ENCODE measurements around a stretch of chr3.

DNA sequence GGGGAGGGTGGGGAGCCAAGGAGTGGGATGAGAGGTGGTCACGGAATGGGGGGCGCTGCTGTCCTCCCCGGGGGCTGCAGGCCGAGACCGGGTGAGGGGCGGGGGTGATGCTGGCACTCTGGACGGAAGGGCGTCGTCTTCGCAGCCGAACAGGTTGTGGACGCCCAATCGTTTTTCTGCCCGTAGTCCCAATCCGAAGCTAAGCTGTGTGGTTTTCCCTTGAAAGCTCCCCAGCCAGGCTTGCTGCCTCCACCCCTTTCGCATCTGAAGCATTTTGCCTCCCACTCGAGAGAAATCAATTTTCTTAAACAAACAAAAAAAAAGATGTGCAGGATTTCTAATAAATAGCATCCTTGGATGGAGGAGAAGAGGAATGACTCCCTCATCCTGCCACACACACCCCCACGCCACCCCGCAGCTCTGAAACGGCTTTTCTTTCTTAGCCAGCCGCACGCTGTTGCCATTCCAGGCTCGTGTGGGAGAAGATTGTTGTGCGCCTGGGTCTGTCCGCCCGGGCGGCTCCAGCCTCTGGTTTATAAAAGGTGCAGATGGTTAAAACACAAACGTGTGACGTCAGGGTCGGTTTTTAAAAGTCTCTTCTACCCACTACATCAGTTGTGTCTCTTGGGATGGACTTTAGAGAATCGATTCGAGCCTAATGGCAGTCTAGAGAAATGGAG, 62.6 kb upstream of the ANKRD28 start:
- RRBS: no CpG with 5 or more reads among the region's 32 CpGs

DNA sequence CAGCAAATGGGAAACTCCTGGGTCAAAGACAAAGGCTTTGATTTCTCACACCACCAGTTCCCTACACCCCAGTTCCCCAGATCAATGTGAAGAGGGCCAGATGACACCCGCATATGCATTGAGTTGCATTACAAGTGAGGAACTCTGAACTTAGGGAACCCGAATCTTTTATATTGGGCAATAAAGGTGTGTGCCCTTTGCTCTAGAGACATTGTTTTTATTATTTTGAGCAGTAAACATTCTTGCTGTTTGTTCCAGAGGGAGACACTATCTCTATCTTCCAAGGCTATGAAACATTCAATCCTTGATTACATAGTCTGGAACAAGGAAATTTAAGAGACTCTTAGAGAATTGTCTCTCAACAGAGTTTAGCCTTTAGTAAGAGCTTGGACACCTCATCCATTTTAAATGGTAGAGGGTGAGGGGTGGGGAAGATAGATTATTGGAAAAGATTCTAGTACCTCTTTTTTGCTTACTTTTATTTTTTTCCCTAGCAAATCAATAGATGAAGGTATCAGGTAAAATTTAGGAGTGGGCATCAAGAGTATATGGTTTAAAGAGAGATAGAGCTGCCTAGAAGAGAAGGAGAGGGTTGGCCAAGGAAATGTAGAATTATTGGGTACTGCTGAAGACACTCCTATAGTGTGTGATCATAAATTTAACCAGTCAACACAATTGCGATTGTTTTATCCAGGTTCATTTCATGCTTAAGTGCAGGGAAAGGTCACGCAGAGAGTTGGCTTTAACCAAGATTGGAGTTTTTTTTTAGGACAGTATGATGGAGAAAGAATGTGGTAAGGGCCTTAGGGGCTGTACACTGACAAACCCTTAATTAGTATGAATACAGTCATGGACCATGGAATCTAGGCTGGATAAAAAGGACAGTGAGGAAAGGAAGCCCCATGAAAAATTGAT, 74.3 kb upstream of the ANKRD28 start:
- RRBS: no CpG with 5 or more reads among the region's 4 CpGs

GRCh38 chr3:16060211-16061463, 113.8 kb upstream of the GALNT15 start:
- RRBS: no CpG with 5 or more reads among the region's 8 CpGs

DNA sequence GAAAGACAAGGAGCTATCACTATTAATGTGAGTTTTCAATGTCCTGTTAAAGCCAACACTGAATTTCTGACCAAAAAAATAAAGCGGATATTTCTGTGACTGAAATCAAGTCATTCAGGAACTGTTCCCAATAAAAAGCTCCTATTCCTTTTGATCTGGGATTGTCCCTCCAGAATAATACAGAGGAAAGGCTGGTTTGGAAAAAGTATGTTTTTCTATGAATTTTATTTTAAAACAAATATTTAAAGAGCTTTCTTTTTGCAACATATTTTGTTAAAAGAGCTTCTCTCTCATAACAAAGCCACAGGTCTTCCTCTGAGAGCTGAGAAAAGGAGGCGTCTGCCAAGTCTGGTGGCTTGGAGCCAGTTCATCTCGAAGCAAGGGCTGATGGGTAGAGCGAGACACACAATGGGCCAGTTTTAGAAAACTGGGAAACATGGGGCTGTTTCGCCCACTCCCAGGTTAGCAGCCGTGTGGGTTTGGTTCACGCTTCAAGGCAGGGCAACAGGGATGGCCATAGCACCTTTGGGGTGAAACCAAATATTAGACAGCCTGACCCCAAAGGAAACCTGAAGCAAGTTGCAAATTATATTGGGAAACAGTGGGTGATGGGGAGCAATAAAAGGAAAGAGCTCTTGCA, 88.7 kb upstream of the GALNT15 start:
- RRBS: no CpG with 5 or more reads among the region's 7 CpGs

GRCh38 chr3:16103283-16103867, 71.1 kb upstream of the GALNT15 start:
- RRBS: no CpG with 5 or more reads among the region's 3 CpGs

- RRBS: no CpG with 5 or more reads among the region's 6 CpGs
Observed at GRCh38 chr3:16132802-16133400, 41.6 kb upstream of the GALNT15 start.

GRCh38 chr3:16140375-16141052, 34.0 kb upstream of the GALNT15 start:
- RRBS: no CpG with 5 or more reads among the region's 6 CpGs

DNA sequence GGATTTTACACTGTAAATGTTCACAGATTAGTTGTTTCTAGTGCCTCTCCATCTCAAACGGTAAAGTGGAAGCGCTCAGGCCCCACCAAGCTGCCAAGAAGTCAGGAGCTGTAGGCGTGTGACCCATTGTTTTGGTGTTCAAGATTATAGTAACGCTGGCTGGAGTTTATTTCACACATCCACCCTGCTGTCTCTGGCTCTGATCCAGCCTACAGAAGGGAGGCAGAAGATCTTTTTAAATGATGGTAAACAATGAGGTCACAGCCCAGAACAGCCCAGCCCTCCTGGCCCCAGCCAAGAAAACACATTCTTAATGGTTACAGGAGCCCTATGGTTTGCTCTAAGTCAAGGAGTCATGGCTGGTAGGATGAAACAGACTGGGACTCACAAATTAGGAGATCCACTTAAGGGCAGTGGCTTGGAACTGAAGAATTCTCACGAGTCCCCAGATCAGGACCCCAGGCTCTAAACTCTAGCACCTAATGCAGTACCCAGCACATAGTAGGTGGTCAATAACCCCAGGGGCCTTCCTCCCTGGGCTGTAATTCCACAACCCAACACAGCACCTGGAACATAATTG, 25.6 kb upstream of the GALNT15 start:
- RRBS: no CpG with 5 or more reads among the region's 5 CpGs

- RRBS: no CpG with 5 or more reads among the region's 2 CpGs
Observed at GRCh38 chr3:16228793-16229075, 36.0 kb downstream of the DPH3 start.

DNA sequence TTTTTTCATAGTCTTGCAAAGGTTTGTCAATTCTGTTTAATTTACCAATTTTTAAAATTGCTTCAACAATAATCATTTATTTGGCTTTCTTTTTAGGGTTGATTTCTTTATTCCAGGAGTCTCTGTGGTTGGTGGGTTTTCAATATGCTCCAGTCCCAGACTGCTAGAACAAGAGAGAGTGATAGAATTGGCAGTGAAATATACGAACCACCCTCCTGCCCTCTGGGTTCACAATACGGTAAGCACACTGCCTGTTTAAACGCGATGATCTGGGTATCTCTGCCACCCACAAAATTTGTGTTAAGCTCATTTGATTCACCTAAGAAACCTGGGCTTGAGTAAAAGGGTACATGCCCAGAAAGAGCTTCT, 29.7 kb downstream of the OXNAD1 start:
- RRBS: no CpG with 5 or more reads among the region's 4 CpGs

DNA sequence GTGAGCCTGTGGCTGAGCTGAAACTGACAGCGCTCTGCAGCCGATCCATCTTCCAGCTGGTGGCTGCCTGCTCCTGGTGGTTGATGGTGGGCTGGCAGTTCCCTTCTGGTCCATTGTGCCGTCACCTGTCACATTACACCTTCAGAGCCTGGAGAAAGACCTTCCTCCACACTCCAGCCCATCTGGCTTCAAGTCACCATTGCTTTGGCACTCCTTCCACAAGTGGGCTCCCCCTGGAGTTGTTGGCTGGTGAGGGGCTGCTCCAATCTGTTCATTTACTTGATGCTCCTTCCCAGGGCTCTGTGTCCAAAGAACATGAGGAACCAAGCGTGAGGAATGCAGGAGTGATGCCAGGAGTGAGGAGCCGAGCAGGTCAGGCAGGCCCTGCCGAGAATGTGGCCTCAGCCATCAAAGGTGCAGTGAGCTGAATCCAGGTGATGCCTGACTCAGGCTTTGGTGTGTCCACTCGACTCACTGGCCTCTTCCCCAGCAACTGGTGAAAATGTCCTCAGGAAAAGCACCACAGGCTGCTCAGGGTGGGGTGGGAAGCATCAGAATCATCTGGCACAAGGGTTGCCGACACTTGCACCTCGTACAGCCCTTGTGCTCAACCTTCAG, 57.2 kb downstream of the OXNAD1 start:
- RRBS: no CpG with 5 or more reads among the region's 9 CpGs

- RRBS: no CpG with 5 or more reads among the region's 7 CpGs
Observed at GRCh38 chr3:16370487-16371388, 105.7 kb downstream of the OXNAD1 start.

DNA sequence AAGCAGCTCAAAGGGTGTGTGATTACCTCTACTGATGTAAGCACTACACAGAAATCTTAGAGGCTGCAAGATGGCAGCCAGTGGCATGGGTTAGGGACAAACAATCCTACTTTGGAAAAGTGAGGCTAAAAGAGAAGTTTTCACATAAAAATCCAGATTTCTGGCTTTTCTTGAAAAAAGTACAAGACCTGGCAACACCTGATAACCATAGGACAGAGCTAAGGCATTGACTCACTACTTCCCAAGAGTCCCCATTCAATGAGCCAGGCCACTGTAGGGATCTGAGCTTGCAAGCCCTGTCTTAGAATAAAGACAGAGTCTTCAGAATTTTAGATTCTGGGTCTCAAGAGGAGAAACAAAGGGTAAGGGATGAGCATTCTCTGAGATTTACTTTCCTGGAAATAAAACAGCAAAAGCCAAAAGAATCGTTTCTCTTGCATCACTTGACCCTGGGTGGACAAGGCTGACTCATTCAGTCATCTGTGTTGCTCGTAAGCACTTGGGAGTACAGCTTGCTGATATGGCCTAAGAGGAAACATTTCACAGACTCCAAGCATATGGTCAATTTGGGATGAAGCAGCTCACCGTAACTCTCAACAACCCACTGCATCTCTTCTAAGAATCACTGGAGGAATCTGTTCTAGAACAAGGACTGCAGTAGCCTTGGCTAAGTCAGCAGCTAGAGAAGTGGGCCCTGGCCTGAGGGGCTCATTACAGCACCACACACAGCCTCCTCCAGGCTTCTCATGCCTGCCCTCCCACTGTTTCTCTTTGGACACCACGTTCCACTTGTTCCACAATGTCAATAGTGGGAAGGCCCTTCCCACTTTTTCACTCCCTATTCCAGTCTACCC, 86.2 kb downstream of the RFTN1 start:
- RRBS: no CpG with 5 or more reads among the region's 4 CpGs

DNA sequence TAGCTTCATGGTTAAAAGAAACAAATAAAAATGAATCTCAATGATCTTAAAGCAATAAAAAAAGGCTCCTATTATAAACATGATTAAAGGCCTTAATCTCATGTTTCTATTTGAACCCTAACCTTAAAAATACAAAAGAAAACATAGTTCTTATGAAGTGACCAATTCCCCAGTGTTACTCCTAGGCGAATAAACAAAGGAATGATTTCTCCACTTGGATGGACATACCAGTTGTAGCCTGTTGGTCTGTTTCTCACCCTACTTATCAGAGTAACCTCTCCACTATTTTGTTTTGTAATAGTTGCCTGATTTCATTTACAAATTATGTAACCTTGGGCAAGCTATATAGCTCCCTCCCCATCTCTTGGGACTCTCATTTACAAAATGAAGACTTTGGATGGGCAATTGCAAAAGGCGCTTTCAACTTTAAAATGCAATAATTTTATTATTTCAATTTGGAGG, 74.4 kb downstream of the RFTN1 start:
- RRBS: no CpG with 5 or more reads among the region's 2 CpGs

GRCh38 chr3:16467370-16467897, 46.1 kb downstream of the RFTN1 start:
- RRBS: 22% methylated on average over 4 of the region's 10 CpGs

GRCh38 chr3:16483175-16483757, 30.2 kb downstream of the RFTN1 start:
- RRBS: no CpG with 5 or more reads among the region's 1 CpG

DNA sequence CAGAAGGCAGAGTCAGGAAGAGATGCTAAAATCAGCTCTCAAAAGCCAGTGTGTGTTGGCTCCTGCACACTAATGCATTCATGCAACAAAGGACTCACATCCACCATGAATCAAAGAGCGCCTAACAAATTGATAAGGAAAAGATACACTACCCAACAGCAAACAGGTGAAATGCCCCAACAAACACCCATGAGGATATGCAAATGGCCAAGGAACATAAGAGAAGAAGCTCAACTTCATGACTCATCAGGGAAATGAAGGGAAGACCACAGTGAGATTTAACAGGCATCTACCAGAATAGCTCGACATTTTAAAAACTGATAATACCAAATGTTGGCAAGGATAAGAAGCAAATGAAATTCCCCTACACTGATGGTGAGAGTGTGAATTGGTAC, 17.2 kb downstream of the RFTN1 start:
- RRBS: no CpG with 5 or more reads among the region's 2 CpGs

DNA sequence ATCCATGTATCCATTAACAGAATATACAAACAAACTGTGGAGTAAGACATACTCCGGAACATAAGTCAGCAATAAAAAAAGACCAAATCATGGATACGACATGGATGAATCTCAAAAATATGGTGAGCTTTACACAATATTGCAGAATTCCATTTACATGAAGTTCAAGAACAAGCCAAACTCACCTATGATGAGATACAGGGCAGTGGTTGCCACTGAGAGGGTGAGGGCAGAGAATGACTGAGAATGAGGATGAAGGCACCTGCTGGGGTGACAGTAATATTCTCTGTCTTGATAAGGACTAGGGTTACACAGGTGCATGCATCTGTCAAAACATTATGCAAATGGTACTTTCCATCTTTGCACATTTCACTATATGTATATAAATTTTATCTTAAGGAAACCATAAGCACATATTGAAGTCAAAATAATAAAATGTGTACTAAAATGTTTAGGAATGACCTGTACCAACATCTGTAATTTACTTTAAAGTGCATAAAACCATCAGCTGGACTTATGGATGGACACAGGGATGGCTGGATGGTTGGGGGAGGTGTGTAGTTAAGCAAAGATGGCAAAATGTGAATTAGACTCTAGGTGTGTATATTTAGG, 2.5 kb downstream of the RFTN1 start:
- RRBS: no CpG with 5 or more reads among the region's 2 CpGs

GRCh38 chr3:16516419-16517001, 3.0 kb upstream of the RFTN1 start:
- RRBS: no CpG with 5 or more reads among the region's 6 CpGs

- RRBS: no CpG with 5 or more reads among the region's 10 CpGs
Observed at GRCh38 chr3:16883114-16883404, 1.7 kb upstream of the PLCL2 start.